ENCODE results near the genes SLC35A3, EXTL2, DPH5, PRMT6 and NBPF6.

DNA sequence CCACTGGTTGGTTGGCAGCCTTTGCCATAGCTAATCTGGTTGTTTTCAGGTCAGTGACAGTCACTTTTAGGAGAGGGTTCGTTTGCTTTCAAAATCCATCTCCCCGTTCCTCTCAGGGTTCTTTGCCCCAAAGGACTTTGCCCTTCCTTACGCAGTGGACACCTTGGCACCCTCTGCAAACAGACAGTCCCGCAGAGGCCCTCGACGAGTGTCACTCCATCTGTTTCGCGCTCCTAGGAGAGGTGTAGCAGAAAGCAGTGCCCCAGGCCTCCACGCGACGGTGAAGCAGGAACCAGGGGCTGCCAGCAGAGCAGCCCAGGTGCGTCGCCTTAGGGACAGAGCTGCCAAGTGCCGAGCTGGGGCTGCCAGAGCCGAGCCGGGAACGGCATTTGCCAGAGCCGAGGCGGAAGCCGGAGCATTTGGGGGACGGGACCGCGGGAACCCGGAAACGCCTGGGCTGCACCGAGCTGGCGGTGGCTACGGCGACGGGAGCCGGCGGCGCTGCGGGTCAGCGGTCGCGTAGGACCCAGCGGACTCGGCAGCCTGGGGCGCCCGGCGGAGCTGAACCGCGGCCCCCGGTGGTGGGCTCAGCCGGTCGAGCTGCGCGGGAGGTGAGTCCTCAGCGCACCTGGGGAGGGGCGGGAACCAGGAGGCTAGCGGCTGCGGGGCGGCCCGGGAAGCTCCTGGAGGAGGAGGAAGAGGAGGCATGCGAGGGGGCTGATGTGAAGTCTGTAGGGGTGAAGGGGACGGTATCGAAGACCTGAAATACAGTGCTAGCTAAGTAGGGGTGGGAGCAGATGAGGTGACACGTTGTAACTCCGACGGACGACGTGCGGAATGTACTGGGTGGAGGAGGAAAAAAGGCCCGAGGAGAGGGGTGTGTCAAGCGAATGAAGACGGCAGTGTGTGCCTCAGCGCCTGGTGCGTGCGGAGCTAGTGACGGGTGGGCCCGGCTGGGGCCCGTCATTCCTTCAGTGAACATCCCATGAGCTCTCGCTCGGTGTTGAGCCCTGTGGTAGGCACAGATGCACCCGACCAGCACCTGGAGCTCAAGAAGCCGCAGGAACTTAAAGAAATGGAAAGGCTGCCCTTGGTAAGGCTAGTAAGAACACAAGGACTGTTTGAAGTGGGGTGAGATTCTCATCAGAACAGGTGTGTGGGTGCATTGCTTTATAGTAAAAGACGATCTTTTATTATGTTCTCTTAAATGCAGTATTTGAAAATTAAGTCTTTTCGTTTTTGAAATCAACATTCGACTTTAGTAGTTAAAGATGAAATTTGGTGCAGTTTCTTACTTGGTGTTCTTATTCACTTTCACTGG is at the start of gene SLC35A3:
SLC35A3 (plus strand) TSS at position 445 of the 1,321 bp plus-strand sequence.
- RAMPAGE, long total RNA, result no peak
- RRBS, 2 experiments, result 1% methylated on average over 28 of the region's 80 CpGs
CAGE:
- cytosol, long polyA minus RNA, result no peak
- cytosol, long polyA plus RNA, result no peak
- long polyA plus RNA, result start-site peak on the plus strand centred at position 485 of the sequence, 53 bp wide, 233 and 264 reads in 2 replicates
- nucleolus, long total RNA, result no peak
- nucleus, long polyA plus RNA, result start-site peak on the plus strand centred at position 491 of the sequence, 77 bp wide, 119 and 213 reads in 2 replicates
- nucleus, long total RNA, result no peak

DNA sequence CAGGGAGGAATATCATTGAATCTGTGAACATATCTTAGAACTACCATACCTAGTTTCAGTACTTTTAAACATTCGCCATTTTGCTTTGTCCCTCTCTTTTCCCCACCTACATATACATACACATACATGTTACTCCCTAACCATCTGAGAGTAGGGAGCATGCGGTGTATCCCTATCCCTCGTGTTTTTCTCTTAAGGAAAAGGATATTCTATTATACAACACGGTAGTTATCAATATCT is 774 bp upstream of the MFSD14A start:
- RAMPAGE, long total RNA, result no peak
- RRBS, 2 experiments, result no CpG with 5 or more reads among the region's 4 CpGs
CAGE:
- cytosol, long polyA minus RNA, result no peak
- cytosol, long polyA plus RNA, result no peak
- long polyA plus RNA, result no peak
- nucleolus, long total RNA, result no peak
- nucleus, long polyA plus RNA, result no peak
- nucleus, long total RNA, result no peak

GRCh38 chr1:100039080-100039510 is 1.2 kb downstream of the MFSD14A start:
- RAMPAGE, long total RNA, result no peak
- RRBS, 2 experiments, result no CpG with 5 or more reads among the region's 10 CpGs
CAGE:
- cytosol, long polyA minus RNA, result no peak
- cytosol, long polyA plus RNA, result no peak
- long polyA plus RNA, result no peak
- nucleolus, long total RNA, result no peak
- nucleus, long polyA plus RNA, result no peak
- nucleus, long total RNA, result no peak

- RAMPAGE, long total RNA, result no peak
- RRBS, 2 experiments, result no CpG with 5 or more reads among the region's 1 CpG
CAGE:
- cytosol, long polyA minus RNA, result no peak
- cytosol, long polyA plus RNA, result no peak
- long polyA plus RNA, result no peak
- nucleolus, long total RNA, result no peak
- nucleus, long polyA plus RNA, result no peak
- nucleus, long total RNA, result no peak
Observed at GRCh38 chr1:100441600-100442192, 89.4 kb downstream of the CDC14A start.

- RAMPAGE, long total RNA, result no peak
- RRBS, 2 experiments, result no CpG with 5 or more reads among the region's 10 CpGs
CAGE:
- cytosol, long polyA minus RNA, result no peak
- cytosol, long polyA plus RNA, result no peak
- long polyA plus RNA, result no peak
- nucleolus, long total RNA, result no peak
- nucleus, long polyA plus RNA, result no peak
- nucleus, long total RNA, result no peak
Observed at GRCh38 chr1:100464055-100464747, 73.7 kb upstream of the GPR88 start.

DNA sequence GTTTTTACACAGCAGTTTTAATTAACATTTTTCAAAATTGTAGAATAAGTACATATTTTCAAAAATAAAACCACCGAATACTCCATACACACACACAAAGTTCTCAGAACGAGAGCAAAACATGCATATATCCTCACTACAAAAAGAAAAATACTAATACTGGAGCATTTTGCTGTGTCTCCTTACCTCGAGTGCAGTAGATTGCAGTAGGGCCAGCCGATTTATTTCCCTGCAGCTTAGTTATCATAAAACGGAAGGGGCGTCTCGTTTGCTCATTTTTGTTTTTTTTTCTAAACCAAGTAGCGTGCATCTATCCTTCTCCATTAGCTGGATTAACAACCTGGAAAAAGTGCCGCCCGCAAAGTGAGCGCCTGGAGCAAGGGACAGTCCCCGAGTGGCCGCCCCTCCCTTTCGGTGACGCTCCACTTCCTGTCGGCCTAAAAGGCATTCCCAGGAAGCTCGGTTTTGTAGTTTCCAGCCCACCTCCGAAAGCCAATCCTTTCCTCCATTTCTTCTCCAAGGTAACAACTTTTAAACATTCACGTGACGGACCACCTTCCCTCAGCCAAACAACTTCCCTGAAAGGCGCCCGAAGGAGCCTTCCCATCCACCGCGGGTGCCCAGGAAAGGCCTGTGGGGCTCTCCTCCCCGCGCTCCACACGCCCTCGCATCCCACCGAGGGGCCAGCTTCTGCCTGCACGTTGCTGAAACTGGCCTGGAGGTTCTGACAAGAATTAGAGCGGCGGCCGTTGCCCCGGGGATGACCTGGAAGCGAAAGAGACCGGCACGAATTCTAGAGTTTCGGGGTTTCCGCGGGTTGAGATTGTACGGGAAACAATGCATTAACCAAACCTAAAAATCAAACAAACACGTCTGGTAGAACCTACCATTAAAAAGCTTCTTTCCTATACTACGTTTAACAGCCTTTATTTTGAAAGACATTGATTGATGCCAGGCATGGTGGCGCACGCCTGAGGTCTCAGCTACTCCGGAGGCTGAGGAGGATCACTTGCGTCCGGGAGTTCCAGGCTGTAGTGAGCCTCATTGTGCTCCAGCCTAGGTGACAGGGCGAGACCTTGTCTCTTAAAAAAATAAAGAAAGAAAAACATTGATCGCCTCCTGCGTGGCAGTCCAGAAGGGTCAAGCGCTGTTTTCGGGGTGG is at the start of gene EXTL2:
EXTL2 (minus strand) TSS at position 396 of the 1,162 bp plus-strand sequence.
- RAMPAGE, long total RNA, result start-site peak on the minus strand centred at position 395 of the sequence, 30 bp wide, 135 and 149 reads in 2 replicates; start-site peak on the minus strand centred at position 662 of the sequence, 243 bp wide, 43 and 21 reads in 2 replicates
- RRBS, 2 experiments, result no CpG with 5 or more reads among the region's 53 CpGs
CAGE:
- cytosol, long polyA minus RNA, result start-site peak on the minus strand centred at position 334 of the sequence, 7 bp wide, 30 reads; start-site peak on the minus strand centred at position 397 of the sequence, 8 bp wide, 28 reads; start-site peak on the minus strand centred at position 706 of the sequence, 13 bp wide, 28 reads
- cytosol, long polyA plus RNA, result no peak
- long polyA plus RNA, result no peak
- nucleolus, long total RNA, result start-site peak on the minus strand centred at position 362 of the sequence, 22 bp wide, 24 reads; start-site peak on the minus strand centred at position 687 of the sequence, 85 bp wide, 49 reads
- nucleus, long polyA plus RNA, result start-site peak on the minus strand centred at position 371 of the sequence, 76 bp wide, 134 and 417 reads in 2 replicates; start-site peak on the minus strand centred at position 691 of the sequence, 165 bp wide, 19 and 94 reads in 2 replicates
- nucleus, long total RNA, result start-site peak on the minus strand centred at position 360 of the sequence, 52 bp wide, 10 reads

- RAMPAGE, long total RNA, result start-site peak on the minus strand at chr1:101025765-101025800, 333 and 503 reads in 2 replicates; start-site peak on the plus strand at chr1:101025849-101025910, 345 and 207 reads in 2 replicates
- RRBS, 2 experiments, result 2 to 3% methylated on average over 6 to 8 of the region's 41 CpGs
CAGE:
- cytosol, long polyA minus RNA, result start-site peak on the minus strand at chr1:101025769-101025787, 111 reads; start-site peak on the plus strand at chr1:101025893-101025914, 235 reads
- cytosol, long polyA plus RNA, result start-site peak on the minus strand at chr1:101025753-101025796, 188 and 455 reads in 2 replicates
- long polyA plus RNA, result start-site peak on the minus strand at chr1:101025753-101025784, 254 and 169 reads in 2 replicates
- nucleolus, long total RNA, result no peak
- nucleus, long polyA plus RNA, result start-site peak on the minus strand at chr1:101025756-101025784, 136 and 183 reads in 2 replicates
- nucleus, long total RNA, result no peak
Observed at GRCh38 chr1:101025648-101026732, at the start of gene DPH5. Gene DPH5, minus strand, starts transcription at chr1:101025784.

- RAMPAGE, long total RNA, result no peak
- RRBS, 2 experiments, result no CpG with 5 or more reads among the region's 5 CpGs
CAGE:
- cytosol, long polyA minus RNA, result no peak
- cytosol, long polyA plus RNA, result no peak
- long polyA plus RNA, result no peak
- nucleolus, long total RNA, result no peak
- nucleus, long polyA plus RNA, result no peak
- nucleus, long total RNA, result no peak
Observed at GRCh38 chr1:101105726-101106383, 80.3 kb upstream of the DPH5 start.

- RAMPAGE, long total RNA, result no peak
- RRBS, 2 experiments, result no CpG with 5 or more reads among the region's 7 CpGs
CAGE:
- cytosol, long polyA minus RNA, result no peak
- cytosol, long polyA plus RNA, result no peak
- long polyA plus RNA, result no peak
- nucleolus, long total RNA, result no peak
- nucleus, long polyA plus RNA, result no peak
- nucleus, long total RNA, result no peak
Observed at GRCh38 chr1:101111704-101112569, 86.4 kb upstream of the DPH5 start.

DNA sequence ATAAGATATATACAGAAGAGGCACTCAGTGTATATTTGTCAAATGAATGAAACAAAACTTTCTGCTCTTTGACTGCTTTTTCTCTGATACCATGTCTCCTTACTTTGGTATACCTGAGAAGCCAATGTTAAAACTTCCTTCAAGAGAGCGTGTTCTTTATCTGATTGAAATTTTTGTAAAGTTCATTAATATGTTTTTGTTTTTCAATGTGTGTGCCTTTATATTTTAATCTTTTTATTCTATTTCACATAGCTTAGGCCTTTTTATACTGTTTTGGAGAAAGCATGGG is 51.8 kb upstream of the S1PR1 start:
- RAMPAGE, long total RNA, result no peak
- RRBS, 2 experiments, result no CpG with 5 or more reads among the region's 1 CpG
CAGE:
- cytosol, long polyA minus RNA, result no peak
- cytosol, long polyA plus RNA, result no peak
- long polyA plus RNA, result no peak
- nucleolus, long total RNA, result no peak
- nucleus, long polyA plus RNA, result no peak
- nucleus, long total RNA, result no peak

- RAMPAGE, long total RNA, result start-site peak on the plus strand at chr1:101235730-101235958, 26 and 33 reads in 2 replicates; start-site peak on the plus strand at chr1:101236185-101236357, 21 and 28 reads in 2 replicates
- RRBS, 2 experiments, result under 1 to 1% methylated on average over 8 to 12 of the region's 48 CpGs
CAGE:
- cytosol, long polyA minus RNA, result no peak
- cytosol, long polyA plus RNA, result no peak
- long polyA plus RNA, result no peak
- nucleolus, long total RNA, result start-site peak on the plus strand at chr1:101235700-101235919, 52 reads
- nucleus, long polyA plus RNA, result no peak
- nucleus, long total RNA, result no peak
Observed at GRCh38 chr1:101235212-101236511, 1.2 kb upstream of the S1PR1 start.

DNA sequence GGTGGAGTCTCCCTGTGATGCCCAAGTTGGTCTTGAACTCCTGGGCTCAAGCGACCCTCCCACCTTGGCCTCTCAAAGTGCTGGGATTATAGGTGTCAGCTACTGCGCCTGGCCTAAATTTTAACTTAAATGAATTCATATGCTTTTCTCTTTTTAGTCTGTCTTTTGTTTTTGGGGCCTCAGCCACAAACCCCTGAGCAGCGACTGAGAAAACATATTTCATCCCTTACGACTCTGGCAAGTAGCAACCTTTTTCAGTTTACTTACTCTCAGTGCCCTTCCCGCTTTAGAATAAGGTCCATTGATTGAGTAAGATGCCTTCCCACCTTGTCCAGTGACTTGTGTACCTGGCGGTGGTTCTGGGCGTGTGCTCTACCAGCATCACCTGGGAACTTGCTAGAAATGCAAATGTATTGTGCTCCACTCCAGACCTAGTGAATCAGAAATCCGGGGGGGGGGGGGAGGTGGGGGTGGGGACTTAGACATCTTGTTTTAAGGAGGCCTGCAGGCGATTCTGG is 72.0 kb downstream of the S1PR1 start:
- RAMPAGE, long total RNA, result start-site peak on the minus strand centred at position 336 of the sequence, 60 bp wide, 159 and 352 reads in 2 replicates
- RRBS, 2 experiments, result no CpG with 5 or more reads among the region's 9 CpGs
CAGE:
- cytosol, long polyA minus RNA, result start-site peak on the minus strand centred at position 348 of the sequence, 29 bp wide, 442 reads
- cytosol, long polyA plus RNA, result start-site peak on the minus strand centred at position 352 of the sequence, 72 bp wide, 149 and 186 reads in 2 replicates
- long polyA plus RNA, result start-site peak on the minus strand centred at position 349 of the sequence, 58 bp wide, 313 and 245 reads in 2 replicates
- nucleolus, long total RNA, result start-site peak on the minus strand centred at position 338 of the sequence, 49 bp wide, 62 reads
- nucleus, long polyA plus RNA, result start-site peak on the minus strand centred at position 344 of the sequence, 23 bp wide, 153 and 93 reads in 2 replicates
- nucleus, long total RNA, result no peak

- RAMPAGE, long total RNA, result no peak
- RRBS, 2 experiments, result no CpG with 5 or more reads among the region's 13 CpGs
CAGE:
- cytosol, long polyA minus RNA, result no peak
- cytosol, long polyA plus RNA, result no peak
- long polyA plus RNA, result no peak
- nucleolus, long total RNA, result no peak
- nucleus, long polyA plus RNA, result no peak
- nucleus, long total RNA, result no peak
Observed at GRCh38 chr1:101846590-101847220, 150.0 kb downstream of the OLFM3 start.

- RAMPAGE, long total RNA, result no peak
CAGE:
- cytosol, long polyA minus RNA, result no peak
- cytosol, long polyA plus RNA, result no peak
- long polyA plus RNA, result no peak
- nucleolus, long total RNA, result no peak
- nucleus, long polyA plus RNA, result no peak
- nucleus, long total RNA, result no peak
Observed at GRCh38 chr1:103969477-103969748, 219.7 kb downstream of the AMY1C start.

DNA sequence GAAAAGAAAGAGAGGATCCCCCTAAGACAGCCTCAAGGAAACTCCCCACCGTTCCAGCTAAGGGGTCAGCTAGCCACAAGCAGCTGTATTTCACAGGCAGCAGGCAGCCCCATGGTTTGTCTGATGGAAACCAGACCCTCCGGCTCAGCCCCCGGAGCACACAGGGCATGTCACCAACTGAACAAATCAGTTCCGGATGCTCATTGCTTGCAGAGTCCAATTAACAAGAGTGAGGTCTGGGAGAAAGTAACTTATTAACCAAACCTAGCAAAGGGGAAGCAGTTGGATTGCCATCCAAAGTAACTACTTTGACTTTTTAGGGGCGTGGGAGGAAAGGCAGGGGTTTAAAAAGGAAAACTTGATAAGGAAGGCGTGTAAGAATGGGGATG is 1423.8 kb upstream of the PRMT6 start:
- RAMPAGE, long total RNA, result no peak
- RRBS, 2 experiments, result 7 to 91% methylated on average over 1 of the region's 6 CpGs
CAGE:
- cytosol, long polyA minus RNA, result no peak
- cytosol, long polyA plus RNA, result no peak
- long polyA plus RNA, result no peak
- nucleolus, long total RNA, result no peak
- nucleus, long polyA plus RNA, result no peak
- nucleus, long total RNA, result no peak

- RAMPAGE, long total RNA, result start-site peak on the plus strand at chr1:107056684-107056709, 183 and 56 reads in 2 replicates
- RRBS, 2 experiments, result 0% methylated on average over 8 to 14 of the region's 44 CpGs
CAGE:
- cytosol, long polyA minus RNA, result start-site peak on the plus strand at chr1:107056662-107056720, 49 reads
- cytosol, long polyA plus RNA, result start-site peak on the plus strand at chr1:107056684-107056779, 134 and 213 reads in 2 replicates
- long polyA plus RNA, result start-site peak on the plus strand at chr1:107056692-107056779, 81 and 171 reads in 2 replicates
- nucleolus, long total RNA, result no peak
- nucleus, long polyA plus RNA, result start-site peak on the plus strand at chr1:107056684-107056713, 44 and 34 reads in 2 replicates
- nucleus, long total RNA, result no peak
Observed at GRCh38 chr1:107056375-107056899, at the start of gene PRMT6. Gene PRMT6, plus strand, starts transcription at chr1:107056674.

- RAMPAGE, long total RNA, result start-site peak on the minus strand at chr1:107057498-107057531, 5 and 8 reads in 2 replicates
- RRBS, 2 experiments, result under 1 to 3% methylated on average over 15 of the region's 82 CpGs
CAGE:
- cytosol, long polyA minus RNA, result no peak
- cytosol, long polyA plus RNA, result no peak
- long polyA plus RNA, result no peak
- nucleolus, long total RNA, result no peak
- nucleus, long polyA plus RNA, result no peak
- nucleus, long total RNA, result no peak
Observed at GRCh38 chr1:107056900-107057953, 753 bp downstream of the PRMT6 start.

- RAMPAGE, long total RNA, result no peak
- RRBS, 2 experiments, result no CpG with 5 or more reads among the region's 1 CpG
CAGE:
- cytosol, long polyA minus RNA, result no peak
- cytosol, long polyA plus RNA, result no peak
- long polyA plus RNA, result no peak
- nucleolus, long total RNA, result no peak
- nucleus, long polyA plus RNA, result no peak
- nucleus, long total RNA, result no peak
Observed at GRCh38 chr1:107896898-107897198, 68.1 kb downstream of the VAV3 start.

DNA sequence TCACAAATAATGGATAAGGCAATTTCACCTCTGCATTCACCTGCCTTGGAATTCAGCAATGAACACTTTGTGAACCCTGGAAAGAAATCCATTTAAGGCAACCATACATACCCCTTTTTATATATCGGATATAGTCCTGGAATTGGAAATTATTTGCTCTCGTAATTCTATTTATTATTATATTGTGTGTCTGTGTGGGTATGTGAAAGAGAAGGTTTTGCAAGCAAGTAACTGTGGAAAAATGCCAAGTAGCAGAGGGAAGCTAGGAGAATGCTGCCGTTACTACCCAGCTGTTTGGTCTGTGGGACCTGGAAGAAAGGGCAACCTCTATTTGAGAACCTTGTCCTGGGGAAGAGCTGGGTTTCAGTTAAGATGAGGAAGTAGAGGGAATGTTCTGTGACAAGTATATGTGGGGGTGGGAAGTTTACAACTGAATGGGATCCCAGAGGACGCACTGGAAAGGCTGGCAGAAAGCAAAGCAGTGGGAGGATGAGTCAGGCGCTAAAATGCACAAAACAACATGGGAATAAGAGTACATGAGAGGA is 88.2 kb upstream of the VAV3 start:
- RAMPAGE, long total RNA, result no peak
- RRBS, 2 experiments, result no CpG with 5 or more reads among the region's 5 CpGs
CAGE:
- cytosol, long polyA minus RNA, result no peak
- cytosol, long polyA plus RNA, result no peak
- long polyA plus RNA, result no peak
- nucleolus, long total RNA, result no peak
- nucleus, long polyA plus RNA, result no peak
- nucleus, long total RNA, result no peak

GRCh38 chr1:108450099-108450475 is at the start of gene NBPF6:
Gene NBPF6, plus strand, starts transcription at chr1:108450343.
- RAMPAGE, long total RNA, result no peak
- RRBS, 2 experiments, result no CpG with 5 or more reads among the region's 6 CpGs
CAGE:
- cytosol, long polyA minus RNA, result no peak
- cytosol, long polyA plus RNA, result no peak
- long polyA plus RNA, result no peak
- nucleolus, long total RNA, result no peak
- nucleus, long polyA plus RNA, result no peak
- nucleus, long total RNA, result no peak

All from GM12878 (cell line).